Left colon (tissue), 1 donor: ENCODE measurements around a stretch of chr1.

GRCh38 chr1:75786947-75787377 lies 906 bp downstream of the RABGGTB start:
- PRO-cap = no peak

- PRO-cap = no peak
Measured at GRCh38 chr1:75789631-75790668, 3.9 kb downstream of the RABGGTB start.

DNA sequence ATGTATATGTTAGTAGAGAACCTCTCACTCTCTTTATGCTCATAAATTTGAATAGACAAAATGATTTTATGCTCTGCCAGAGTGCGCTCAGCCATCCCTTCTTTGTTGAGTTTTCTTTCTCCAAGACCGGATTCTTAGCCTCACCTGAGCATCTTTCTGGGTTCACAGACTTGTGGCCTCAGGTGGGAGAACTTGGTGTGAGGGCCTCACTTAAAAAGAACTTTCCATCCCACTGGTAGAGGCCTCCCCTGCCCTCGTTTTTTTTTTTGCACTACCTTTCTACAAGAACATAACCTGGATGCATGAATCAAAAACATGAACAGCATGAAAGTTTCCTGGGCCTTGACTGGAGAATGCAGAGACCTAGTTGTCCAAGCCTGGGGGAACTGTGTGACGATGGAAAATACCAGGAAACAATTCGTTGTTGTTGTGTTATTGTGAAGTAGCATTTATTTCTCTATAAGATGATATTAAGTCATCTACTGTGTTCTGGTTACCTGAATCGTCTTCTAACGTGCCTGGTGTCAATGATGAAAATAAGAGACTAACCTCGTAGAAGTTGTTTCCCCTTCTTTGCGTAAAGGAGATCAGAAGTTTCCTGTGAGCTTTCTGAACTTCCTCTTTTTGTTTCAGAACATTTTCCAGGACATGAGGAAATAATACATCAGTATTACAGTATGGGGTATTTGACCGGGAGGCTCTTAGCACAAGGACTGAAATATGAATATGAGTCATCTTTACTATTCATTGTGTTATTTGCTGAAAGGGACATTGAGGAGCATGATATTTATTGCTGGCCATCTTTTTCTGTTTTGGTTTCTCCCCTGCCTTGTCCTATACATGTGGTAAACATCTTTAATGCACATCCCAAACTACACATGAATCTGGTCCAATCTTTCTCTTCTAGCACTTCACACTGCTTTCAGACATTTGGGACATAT lies 1.2 kb downstream of the ST6GALNAC3 start:
- PRO-cap = no peak

DNA sequence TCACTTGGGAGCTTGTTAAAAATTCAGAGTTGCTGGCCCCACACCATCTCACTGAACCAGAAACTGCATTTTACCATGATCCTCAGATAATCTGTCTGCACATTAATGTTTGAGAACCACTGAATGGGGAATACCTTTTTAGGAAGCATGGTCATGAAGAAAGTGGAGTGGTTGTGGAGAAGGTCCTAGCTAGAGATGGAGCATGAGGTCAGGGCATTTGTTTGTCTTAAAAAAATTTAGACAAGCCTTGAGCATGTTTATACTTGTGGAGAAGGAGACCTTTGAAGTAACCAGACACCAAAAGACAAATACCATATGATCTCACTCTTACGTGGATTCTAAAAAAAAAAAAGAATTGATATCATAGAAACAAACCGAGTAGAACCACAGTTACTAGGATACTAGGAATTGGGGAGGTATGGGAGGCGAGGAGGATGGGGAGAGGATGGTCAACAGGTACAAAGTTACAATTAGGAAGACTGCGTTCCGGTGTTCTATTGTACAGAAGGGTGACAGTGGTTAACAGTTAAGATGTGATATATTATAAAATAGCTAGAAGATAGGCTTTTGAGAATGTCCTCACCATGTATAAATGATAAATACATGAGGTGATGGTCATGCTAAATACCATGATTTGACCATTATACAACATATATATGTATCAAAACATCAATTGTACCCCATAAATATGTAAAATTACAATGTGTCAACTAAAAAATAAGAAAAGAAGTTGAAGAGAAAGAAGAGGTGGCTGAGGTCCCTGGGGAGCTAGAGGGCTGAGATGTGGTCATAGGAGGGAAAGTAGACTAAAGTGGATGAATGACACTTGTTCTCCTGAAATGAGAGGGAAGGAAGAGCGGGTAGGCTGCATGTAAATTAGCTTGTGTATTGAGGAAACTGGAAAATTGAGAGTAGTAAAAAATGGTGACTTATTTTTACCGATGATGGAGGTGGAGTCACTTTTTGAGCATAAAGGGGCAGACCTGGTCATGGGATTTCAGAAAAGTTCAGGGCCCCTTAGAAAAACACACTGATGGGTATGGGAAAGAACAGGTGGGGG lies 116.7 kb downstream of the ST6GALNAC3 start:
- PRO-cap = no peak

- PRO-cap = no peak
Measured at GRCh38 chr1:76699672-76700126, 167.6 kb upstream of the ST6GALNAC5 start.

- PRO-cap = no peak
Measured at GRCh38 chr1:76958499-76959203, 91.4 kb downstream of the ST6GALNAC5 start.

GRCh38 chr1:77354128-77354657 lies 72.4 kb downstream of the AK5 start:
- PRO-cap = no peak

GRCh38 chr1:77623866-77624623 lies 58.4 kb downstream of the ZZZ3 start:
- PRO-cap = no peak

- PRO-cap = no peak
Measured at GRCh38 chr1:77942794-77943167, 36.1 kb downstream of the FUBP1 start.

GRCh38 chr1:77964611-77965424 lies 14.1 kb downstream of the FUBP1 start:
- PRO-cap = no peak

- PRO-cap = no peak
Measured at GRCh38 chr1:78642046-78642697, 7.5 kb upstream of the IFI44 start.

DNA sequence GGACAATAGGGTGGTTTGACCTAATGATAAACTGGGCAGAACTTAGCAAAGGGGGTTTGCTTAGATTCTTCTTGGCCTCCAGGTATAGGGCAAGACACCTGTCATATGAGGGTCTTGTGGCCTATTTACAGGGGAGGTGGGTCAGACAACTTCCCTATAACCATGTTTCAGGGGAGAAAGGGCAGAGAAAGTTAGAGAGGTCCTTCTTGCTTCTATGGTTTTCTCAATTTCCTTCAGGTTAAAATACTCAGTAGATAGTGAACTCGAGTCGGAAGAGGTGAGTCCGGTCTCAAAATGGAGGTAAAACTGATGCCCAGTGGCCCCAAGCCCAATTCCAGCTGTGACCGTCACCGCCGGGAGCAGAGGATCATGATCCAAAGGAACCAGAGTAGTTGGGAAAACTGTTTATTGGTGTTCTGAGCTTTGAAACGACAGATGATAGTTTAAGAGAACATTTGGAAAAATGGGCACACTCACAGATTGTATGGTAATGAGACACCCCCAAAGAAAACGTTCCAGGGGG lies 374.5 kb upstream of the ADGRL2 start:
- PRO-cap = no peak

GRCh38 chr1:81803781-81804235 lies 3.1 kb downstream of the ADGRL2 start:
- PRO-cap = no peak

GRCh38 chr1:83692968-83693691 lies 305.8 kb downstream of the TTLL7 start:
- PRO-cap = no peak

- PRO-cap = no peak
Measured at GRCh38 chr1:83746200-83746670, 252.7 kb downstream of the TTLL7 start.

DNA sequence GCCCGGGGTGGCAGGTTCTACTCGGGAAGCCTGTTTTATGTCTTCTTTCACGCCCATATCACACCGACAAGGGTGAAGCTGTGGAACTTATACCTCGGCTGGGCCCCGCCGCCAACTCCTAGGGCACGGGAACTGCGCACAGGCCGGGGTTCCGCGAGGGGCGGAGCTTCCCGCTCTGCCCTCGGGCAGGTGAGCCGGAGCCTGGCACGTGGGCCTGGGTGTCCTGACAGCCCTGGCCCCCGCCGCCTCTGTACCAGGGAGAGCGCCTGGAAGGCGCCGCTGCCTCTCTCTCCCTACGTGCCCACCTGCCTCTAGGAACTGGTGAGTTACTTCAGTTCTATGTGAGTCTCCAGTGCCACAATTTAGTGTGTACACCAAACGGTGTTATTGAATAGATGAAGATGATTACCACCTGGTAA lies 138.0 kb downstream of the TTLL7 start:
- PRO-cap = unidirectional peak, minus-strand start at position 118 of the sequence

DNA sequence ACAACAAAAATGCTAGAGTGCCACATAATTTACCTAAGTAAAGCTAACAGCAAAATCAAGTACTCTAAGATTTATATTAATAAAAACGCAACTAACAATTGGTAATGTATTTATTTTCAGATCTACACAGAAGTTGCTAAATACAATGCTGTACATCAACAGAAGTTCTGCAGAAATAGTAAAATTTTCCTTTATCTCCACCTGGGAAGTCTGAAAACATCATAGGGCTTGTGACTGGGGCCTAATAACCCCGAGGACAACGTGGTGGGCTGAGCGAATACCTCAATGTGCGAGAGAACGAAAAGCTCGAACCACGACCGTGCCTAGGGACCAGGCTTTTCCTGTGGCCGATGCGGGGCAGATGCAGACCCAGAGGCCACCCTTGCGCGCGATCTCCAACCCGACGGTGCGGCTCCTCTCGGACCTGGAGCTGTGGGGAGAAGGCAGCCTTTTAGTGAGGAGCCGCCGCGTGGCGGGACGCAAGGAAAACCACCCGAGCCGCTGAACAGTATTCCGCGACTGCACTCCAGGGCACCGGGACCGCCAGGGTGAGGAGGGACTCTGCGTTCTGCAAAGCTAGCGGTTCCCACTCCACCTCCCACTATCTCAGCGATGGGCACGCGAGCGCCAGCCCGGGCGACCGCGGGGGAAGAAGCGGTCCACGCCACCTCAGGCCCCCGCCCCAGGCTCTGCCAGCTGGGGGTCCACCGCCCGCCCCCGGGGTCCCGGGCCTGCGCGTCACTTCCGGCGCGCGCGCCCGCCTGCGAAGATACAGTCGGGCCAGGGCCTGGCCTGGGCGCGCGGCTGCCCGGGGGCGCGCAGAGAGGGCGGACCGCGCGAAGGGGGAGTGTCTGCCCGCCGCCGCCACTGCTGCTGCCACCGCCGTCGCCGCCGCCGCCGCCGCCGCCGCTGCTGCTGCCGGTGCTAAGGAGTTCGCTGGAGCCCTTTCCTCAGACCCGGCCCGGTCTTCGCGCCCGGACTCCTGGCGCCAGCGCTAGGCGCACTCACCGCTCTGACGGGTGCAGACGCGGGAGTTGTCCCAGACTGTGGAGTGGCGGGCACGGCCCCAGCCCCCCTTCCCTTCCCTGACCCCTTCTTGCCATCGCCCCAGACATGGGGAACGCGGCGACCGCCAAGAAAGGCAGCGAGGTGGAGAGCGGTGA lies 66.5 kb upstream of the PRKACB start:
- PRO-cap = bidirectional peak, plus-strand start at position 867 of the sequence, minus-strand start at position 691 of the sequence

- PRO-cap = no peak
Measured at GRCh38 chr1:84297515-84297868, 4.0 kb upstream of the SAMD13 start.

- PRO-cap = no peak
Measured at GRCh38 chr1:84433631-84434176, 35.4 kb downstream of the DNASE2B start.

DNA sequence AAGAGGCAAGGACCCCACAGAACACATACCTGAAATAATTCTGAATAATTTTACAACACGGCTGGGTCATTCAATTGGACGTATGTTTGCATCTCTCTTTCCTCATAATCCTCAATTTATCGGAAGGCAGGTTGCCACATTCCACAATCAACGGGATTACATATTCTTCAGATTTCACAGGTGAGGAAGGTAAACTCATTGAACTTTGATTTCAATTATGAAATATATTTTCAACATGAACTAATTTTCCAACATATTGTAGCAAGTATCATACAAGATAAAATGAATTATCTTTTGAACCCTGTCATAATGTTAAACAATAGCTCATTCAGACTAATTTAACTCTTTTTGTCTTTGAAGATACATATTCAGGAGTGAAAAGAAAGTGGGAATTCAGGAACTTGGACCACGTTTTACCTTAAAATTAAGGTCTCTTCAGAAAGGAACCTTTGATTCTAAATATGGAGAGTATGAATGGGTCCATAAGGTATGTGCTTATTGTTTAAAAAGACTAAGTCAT lies 10.2 kb upstream of the SPATA1 start:
- PRO-cap = no peak